Measurements from ENCODE around the genes BICDL1 and COX6A1.

DNA sequence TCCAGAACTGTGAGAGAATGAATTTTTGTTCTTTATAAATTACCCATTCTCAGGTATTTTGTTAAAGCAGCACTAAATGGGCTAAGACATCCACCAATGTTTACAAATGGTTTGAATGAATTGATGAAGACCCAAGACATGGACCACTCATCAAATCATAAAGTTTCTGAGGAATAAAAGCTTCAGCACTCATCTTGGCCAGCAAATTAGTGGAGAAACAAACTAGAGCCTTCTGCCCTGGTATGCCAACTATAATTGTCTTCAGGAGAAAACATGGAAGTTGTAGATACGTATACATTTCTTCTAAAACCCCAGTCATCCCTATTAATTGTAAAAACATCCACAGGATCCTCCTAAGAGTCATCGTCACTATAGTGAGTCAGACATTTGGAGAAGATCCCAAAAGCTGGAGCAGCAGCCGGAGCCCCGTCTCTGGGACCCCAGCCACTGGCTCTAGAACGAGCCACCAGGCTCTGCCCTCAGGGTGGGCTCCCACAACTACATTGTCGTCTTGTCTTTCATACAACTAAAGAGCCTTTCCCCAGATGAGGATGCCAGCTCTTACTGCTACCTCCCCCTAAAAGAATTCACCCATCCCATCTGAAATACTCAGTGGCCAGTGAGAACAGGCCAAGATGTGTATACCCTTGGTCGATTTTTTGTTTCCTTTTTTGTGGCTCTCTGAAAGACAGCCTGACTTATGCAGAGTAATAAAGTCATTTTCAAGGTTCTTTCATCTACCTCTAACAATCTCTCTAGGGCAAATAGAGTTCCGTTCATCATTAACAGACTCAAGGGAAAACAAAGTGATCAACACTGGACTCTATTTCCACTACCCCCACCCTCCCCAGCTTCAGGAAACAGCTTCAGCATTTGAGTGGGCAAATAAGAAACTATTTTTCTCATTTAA, 15.6 kb downstream of the PRKAB1 start:
- PRO-cap = no peak
- RAMPAGE, long total RNA = no peak

GRCh38 chr12:119692241-119693667, 24.8 kb downstream of the PRKAB1 start:
- PRO-cap = no peak
- RAMPAGE, long total RNA = no peak

DNA sequence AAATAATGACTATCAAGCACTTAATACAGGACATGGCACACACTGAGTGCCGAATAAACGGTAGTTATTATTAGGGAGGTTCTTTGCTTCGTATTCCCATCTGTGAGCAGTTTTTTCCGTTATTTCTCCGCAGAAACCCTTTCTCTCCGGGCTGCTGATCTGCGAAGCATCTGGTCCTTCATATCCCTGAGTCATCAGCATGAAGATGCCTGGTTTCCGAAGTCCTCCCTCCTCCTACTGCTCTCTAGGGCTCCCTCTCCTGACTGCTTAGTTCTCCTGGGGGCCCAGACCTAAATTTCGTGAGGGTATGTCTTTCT, 737 bp upstream of the BICDL1 start:
- PRO-cap = no peak
- RAMPAGE, long total RNA = no peak

DNA sequence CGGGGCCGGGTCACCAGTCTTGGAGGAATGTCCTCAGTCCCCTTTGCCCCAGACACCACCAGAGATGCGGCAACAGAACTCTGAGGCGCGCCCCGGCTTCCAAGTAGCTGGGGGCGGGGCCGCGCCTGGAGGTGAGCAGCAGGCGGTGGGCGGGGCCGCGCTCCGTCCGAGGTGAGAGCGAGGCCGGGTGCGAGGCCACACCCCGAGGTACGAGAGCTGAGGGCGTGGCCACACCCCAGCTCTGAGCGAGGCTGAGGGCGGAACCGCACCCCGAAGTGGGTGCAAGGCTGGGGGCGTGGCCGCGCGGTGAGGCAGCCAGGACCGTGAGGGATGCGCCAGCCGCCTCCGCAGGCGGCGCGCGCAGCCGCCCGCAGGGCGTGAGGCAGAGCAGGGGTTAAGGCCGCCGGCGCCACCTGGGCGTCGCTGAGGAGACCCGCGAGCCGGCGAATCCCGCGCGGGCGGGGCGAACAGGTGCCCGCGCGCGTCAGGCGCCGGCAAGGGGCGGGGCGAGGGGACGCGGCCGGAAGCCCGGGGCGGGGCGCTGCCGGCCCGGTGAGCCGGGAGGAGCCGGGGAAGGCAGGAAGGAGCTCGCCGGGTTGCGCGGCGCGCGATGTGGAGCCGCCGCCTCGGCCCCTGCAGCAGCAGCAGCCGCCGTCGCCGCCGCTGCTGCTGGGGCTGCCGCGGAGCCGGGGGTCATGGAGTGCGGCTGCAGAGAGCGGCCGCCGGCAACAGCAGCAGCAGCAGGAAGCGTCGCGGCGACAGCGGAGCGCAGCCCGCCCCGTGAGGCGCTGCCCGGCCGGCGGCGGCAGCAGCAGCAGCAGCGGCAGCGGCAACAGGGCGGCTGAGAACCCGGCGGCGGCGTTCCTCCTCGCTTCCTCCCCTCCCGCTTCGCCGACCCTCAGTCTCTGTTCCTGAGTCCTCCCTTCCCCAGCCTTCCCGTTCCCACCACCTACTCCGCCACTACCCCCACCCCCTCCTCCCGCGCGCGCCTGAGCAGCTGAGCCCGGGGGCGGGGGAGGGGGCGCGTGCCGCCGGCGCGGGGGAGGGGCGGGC, at the start of gene BICDL1:
TSS of gene BICDL1 (plus strand) at position 579 of the 1,053 bp plus-strand sequence.
- PRO-cap = unidirectional peak, plus-strand start at position 555 of the sequence
- RAMPAGE, long total RNA = no peak

GRCh38 chr12:120010767-120011148, 21.7 kb downstream of the BICDL1 start:
- PRO-cap = no peak
- RAMPAGE, long total RNA = no peak

GRCh38 chr12:120209764-120210830, 9.2 kb upstream of the RPLP0 start:
- PRO-cap = no peak
- RAMPAGE, long total RNA = no peak

DNA sequence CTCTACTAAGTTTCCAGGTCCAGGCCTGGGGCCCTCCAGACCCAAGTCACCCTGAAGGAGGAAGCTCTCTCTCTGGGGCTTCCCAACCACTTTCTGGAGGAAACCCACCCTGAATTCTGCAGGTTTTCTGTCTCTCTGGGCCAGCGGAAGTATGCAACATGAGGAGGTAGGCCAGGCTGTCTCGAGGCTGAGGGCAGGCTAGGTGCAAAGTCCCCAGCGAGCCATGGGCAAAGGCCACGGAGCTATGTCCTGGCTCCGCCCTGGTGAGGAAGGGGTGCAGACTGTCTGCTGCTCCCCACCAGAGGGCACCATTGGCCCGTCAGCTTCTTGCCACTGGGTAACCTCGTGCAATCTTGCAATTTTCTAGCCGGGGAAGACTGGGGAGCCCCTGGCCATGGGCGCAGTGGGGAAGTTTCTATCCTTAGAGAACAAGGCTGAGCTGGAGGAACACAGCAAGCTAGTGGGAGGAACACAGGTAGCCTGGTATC, 27.4 kb upstream of the RPLP0 start:
- PRO-cap = no peak
- RAMPAGE, long total RNA = no peak

DNA sequence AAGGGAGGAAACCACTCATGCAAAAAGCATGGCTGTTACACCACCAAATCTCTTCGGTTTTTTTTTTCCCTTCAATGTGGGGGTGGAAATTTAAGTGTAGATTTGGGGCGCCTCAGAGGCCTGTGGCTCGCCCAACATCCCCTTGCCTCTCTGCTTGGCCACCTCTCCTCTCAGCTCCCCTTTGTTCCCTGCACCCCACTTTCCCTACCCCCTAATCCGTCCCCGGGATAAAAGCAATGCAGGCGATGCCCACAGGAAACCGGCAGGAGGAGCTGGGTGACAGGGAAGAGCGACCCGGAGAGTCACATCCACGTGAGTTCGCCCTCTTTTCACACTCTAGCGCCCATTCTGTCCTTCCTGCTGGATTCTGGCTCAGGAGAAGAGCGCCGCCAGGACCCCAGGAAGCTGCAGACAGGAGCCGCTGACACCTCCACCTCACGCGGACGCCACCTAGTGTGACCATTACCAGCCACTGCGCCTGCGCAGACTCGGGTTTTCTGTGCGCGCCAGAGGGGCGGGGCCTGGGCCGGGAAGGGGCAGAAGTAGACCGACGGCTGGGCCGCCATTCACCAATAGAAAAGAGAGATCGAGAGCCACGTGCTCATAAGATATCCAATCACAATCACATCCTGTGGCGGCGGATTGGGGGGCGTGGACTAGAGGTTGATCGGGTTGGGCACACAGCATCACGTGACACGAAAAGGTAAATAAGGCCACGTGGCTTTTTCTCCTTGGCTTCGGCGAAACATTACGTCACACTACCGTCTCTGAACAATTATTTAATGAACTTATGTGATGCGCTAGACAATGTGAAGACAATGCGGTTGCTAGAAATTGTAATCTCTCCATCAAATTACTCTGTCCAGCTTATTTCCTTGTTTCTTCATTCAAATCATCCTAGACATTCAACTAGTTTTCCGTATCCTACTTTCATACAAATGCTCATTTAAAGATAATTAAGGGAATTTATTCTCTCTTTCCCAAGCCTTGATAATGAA, 10.2 kb downstream of the PLA2G1B start:
- PRO-cap = unidirectional peak, minus-strand start at position 452 of the sequence
- RAMPAGE, long total RNA = no peak

GRCh38 chr12:120413952-120414423, 23.9 kb upstream of the COX6A1 start:
- PRO-cap = no peak
- RAMPAGE, long total RNA = no peak

- PRO-cap = bidirectional peak, plus-strand start at chr12:120438123, minus-strand start at chr12:120437986
- RAMPAGE, long total RNA = start-site peak on the plus strand at chr12:120438110-120438123, 3,406 and 1,302 reads in 2 replicates
Observed at GRCh38 chr12:120437700-120438766, at the start of gene COX6A1. COX6A1 (plus strand) TSS chr12:120438113.

GRCh38 chr12:120452627-120452946, 6.3 kb downstream of the GATC start:
- PRO-cap = no peak
- RAMPAGE, long total RNA = no peak

- PRO-cap = no peak
- RAMPAGE, long total RNA = no peak
Observed at GRCh38 chr12:120563211-120563745, 17.9 kb downstream of the POP5 start.

DNA sequence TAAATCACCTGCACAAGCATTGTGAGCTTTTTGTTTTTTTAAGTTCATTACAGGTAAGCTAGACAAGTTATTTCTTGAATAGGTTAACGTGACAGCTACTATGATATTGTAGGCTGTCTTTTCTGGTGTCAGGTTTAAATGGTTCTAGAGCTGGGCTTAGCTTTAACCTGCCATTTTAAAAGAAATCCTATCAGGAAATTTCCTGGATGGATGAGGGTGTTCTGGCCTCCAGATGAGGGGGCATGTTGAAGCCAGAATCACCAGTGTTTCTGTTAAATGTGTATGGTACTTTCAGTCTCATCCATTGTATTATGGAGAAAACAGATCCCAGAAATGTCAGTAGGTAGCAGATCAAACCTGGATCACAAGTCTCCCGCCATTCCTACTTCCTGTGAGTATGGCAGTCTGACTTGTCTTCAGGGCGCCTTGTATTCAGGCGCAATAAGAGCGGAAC, 3.6 kb downstream of the POP5 start:
- PRO-cap = no peak
- RAMPAGE, long total RNA = no peak

GRCh38 chr12:120653932-120654505, 13.6 kb downstream of the CABP1 start:
- PRO-cap = no peak
- RAMPAGE, long total RNA = no peak

GRCh38 chr12:120688655-120689313, 1.8 kb downstream of the MLEC start:
- PRO-cap = no peak
- RAMPAGE, long total RNA = no peak

DNA sequence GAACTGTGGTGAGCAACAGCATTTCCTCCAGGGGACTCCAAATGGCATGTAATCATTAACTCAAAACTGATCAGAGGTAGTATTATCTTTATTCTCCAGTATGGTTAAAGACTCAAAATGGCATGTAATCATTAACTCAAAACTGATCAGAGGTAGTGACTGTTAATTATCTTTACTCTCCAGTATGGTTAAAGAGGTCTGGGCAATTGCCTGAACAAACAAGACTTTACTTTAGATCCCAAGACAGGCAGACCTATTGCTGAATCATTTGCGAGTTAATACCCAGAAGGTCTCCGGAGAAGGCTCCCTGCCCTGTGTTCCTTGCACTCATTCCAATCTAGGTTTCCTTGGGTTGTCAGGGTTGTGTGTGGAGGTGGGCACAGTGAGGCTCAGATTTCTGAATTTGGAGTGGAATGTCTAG, 6.5 kb upstream of the ACADS start:
- PRO-cap = no peak
- RAMPAGE, long total RNA = no peak

DNA sequence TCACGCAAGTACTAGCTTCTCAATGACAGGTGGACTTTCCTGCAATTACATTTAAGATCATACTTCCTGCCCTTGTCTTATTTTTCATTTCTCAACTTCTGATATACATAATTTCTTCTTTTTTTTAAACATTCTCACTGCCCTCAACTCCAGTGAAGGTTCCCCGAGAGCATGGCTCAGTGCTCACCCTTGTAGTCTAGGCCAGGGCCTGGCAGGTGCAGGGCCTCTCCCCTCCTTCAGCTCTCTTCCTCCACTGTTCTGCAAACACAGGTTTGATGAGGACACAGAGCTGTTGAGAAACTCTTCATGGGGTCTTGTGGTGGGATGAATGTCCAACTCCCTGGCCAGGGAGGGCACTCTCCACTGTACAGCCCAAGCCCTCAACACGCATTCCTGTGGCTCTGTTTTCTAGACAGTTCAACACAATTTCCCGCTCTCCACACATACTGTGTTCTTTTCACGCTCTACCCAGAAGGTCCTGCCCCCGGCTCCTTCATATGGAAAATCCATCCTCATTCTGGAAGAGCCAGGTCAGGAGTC, 45.9 kb downstream of the ACADS start:
- PRO-cap = no peak
- RAMPAGE, long total RNA = no peak

GRCh38 chr12:120793560-120793912, 67.9 kb downstream of the ACADS start:
- PRO-cap = no peak
- RAMPAGE, long total RNA = no peak

DNA sequence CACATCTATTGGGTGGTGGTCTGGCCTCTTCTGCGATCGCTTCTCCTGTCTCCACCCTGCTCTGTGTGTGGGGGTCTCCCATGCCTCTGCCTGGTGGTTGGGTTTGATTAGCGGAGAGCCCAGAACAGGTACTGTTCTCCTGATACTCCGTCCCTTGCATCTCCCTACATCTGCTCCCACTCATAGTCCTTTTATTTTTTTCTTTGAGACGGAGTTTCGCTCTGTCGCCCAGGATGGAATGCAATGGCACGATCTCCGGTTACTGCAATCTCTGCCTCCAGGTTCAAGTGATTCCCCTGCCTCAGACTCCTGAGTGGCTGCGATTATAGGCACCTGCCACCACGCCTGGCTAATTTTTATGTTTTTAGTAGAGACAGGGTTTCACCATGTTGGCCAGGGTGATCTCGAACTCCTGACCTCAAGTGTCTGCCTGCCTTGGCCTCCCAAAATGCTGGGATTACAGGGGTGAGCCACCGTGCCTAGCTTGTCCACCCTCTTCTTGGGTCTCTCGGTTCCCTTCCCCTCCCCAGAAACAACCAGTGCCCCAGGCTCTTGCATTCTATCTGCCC, 13.2 kb upstream of the HNF1A start:
- PRO-cap = no peak
- RAMPAGE, long total RNA = no peak

DNA sequence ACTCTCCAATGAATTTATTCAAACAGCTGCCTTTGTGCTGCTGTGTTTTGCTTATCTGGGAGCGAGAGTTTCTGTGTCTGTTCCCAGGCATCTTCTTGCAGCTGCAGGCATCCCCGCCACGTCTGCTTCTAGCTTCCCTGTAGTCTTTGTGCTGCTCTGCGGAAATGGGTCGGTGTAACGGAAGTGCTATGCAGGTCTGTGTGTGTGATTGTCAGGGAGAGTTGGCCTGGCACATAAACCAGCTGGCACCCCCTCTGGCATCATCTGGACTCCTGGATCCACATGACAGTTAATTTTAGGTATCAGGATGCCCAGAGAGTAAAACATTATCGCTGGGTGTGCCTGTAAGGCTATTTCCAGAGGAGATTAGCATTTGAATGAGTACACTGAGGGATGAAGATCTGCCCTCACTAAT, 9.4 kb upstream of the OASL start:
- PRO-cap = no peak
- RAMPAGE, long total RNA = no peak

Measured in urinary bladder (tissue), 3 donors.